ENCODE data around the genes COL9A3, TCFL5 and YTHDF1.

DNA sequence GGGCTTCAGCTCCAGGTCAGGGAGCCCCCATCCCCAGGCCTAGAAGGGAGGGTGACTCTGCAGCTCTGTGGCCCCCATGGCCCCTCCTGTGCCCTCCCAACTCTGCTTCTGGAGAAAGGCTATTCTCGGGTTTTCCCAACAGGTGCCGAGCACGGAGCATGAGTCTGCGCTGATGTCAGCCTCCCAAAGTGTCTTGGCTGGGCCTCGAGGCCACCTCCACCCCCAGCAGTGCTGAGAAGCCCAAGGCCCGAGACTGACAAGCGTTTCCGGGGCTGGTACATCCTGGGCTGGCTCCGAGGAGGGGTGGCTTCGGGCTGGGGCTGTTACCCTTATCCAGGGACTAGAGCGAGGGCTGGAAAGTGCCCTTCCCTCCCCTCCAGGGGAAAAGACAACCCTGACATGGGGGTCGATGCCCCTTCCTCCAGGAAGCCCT, 60.2 kb upstream of the GATA5 start:
- PRO-cap: no peak

GRCh38 chr20:62554245-62555216, 78.7 kb upstream of the GATA5 start:
- PRO-cap: no peak

DNA sequence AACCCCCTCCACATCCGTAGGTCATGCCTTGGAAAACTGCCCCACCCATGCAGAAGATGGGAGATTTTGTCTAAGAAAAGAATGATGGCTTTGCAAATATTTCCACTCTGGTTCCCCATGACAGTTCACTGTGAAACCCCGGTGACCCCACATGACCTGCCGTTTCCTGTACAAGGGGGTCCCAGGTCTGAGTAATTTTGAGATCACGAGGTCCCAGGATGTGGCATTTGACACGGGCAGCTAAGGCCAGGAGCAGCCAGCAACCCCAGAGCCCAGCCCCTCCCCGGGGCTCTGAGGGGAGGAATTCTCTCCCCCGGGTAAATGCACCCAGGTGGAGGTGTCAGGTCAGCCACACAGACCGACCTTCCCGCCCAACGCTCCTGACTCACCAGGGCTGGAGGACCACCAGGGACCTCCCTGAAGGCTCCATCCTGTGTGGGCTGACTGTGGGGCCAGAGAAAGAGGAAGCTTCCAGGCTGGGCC, 23.7 kb upstream of the SLCO4A1 start:
- PRO-cap: no peak

GRCh38 chr20:62638477-62639326, 3.6 kb upstream of the SLCO4A1 start:
- PRO-cap: no peak

DNA sequence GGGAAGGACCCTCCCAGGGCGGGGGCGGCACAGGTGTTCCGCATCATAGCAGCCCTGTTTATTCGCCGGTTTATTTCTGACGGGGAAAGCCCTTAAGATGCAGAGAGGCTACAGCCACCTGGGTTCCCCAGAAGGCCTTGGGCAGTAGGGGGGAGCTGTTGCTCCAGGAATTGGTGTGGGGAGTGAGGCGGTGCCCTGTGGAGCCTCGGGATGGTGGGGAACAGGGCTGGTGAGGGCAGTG, 13.0 kb downstream of the SLCO4A1 start:
- PRO-cap: no peak

- PRO-cap: no peak
Measured at GRCh38 chr20:62768400-62769017, 27.8 kb upstream of the MRGBP start.

- PRO-cap: no peak
Measured at GRCh38 chr20:62816892-62817922, at the start of gene COL9A3. TSS of gene COL9A3 (plus strand) at chr20:62817050.

GRCh38 chr20:62823548-62824198, 6.8 kb downstream of the COL9A3 start:
- PRO-cap: no peak

DNA sequence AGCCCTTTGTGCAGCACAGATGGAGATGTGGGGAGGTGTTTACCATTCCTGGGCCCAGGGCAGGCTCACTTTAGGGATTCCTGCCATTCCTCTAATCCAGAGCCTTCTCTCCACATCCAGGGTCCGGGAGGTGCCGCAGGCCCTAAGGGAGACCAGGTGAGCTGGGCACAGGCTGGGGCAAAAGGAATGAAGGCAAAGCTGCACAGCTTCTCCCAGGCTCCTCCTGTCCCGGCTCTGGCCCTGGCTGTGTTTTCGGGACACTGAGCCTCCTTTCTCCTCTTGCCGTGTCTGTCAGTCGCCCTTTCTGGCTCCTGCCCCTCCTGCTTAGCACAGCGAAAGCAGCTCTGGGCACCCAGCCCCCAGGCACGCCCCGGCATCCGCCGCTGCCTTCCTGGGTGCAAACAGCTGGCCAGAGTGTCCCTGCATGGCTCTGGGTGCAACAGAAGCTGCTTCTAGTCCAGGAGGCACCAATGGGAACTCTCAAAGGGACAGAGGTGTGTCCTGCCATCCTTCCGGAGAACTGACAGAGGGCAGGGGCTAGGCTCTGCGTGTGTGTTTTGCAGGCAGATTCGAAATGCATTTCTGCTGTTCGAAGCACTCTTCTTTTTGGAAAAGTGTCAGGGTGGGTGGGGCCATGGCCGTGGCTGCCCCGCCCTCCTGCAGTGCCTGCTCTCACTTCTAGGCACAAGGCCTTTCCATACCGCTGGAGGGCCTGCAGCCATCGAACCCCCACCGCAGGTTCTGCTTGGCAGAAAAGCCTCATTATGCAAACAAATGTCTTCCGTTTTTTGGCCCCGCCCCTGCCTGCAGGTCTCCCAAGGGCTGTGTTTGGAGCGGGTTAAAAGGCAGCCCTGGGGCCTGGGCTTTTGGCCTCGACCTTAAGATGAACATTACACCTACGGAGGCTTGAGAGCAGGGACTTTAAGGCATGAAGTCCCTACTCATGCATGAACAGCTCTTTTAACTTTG, 15.5 kb downstream of the COL9A3 start:
- PRO-cap: bidirectional peak, plus-strand start at position 412 of the sequence, minus-strand start at position 310 of the sequence; bidirectional peak, plus-strand start outside the sequence, minus-strand start at position 578 of the sequence

GRCh38 chr20:62860931-62861902, at the start of gene TCFL5:
TSS of gene TCFL5 (minus strand) at chr20:62861822.
- PRO-cap: bidirectional peak, plus-strand start at chr20:62861461, minus-strand start at chr20:62861303; bidirectional peak, plus-strand start at chr20:62862185, minus-strand start at chr20:62861774

- PRO-cap: no peak
Measured at GRCh38 chr20:62875404-62876027, 13.9 kb upstream of the TCFL5 start.

- PRO-cap: no peak
Measured at GRCh38 chr20:62884025-62884299, 22.3 kb upstream of the TCFL5 start.

DNA sequence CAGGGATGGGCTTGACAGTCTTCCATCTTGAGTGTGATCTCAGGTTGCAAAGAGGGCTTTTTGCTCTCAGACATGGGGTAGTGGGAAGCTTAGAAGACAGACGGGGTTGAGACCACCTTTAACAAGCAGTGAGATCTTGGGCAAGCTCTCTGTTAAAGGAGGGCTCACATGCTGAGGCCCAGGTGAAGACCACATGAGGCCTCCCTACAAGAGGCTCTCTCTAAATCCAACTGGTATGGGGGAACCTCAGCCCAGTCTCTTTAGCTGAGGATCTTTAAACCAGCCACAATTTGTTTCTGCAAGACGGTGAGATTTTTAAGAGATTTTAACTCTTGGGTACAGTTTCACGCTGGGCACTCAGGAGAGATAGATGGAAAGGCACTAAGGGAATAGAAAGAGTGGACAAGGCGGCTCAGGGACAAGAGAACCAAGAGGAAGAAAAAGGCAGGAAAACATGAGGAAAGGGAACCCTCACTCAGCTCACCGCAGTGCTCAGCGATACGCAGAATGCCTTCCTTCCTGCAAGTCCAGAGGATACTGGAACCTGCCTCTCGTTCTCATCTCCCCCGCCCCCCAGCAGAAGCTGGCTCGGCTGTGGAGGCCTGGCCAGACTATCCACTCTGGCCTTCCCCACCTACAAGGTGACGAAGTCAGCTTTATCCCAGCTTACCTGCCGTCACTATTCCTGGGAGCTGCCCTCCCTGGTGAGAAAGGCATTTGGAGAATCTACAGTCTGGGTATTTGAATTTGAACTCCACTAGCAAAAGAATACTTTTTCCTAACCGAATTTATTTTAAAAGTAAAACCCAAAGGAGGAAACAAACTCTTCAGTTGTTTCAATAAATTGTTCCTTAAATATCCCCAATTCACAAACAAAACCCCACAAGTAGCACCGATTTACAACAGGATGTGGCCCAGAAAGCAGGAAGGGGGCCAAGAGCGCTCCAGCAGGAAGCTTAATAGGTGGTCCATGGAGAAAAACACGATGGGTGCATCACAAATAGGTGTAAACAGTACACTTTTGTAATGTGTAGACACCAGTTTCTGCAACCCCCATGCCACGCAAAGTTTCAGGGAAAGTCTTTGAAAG, 1.9 kb upstream of the DIDO1 start:
- PRO-cap: no peak

- PRO-cap: no peak
Measured at GRCh38 chr20:62967863-62968591, 15.5 kb downstream of the SLC17A9 start.

DNA sequence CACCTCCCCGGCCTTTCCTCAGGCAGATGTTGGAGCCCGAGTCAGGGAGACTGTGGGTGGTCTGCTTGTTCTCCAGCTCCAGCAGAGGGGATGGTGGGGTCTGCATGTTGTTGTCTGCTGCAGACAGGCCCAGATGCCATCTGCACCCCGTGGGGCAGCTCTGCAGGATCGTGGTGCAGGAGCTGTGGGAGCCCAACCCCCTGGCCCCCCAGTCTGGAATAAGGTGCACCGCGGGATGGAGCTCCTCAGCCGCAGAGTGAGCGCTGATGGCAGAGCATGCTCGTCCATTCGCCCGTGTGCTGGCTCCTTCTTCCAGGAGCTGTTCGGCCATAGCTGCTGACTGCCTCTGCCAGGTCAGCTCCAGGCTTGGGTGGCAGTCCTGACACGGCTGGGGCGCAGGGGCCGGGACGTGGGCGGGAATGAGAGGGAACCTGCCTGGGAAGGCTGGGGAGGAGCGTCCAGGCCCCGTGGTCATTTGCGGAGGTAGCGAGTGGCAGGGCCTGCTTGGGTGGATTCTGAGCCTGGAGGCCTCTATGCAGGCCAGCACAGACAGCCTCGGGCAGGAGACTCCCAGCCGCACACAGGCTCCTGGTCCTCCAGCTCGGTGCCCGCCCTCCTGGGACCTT, 18.1 kb downstream of the SLC17A9 start:
- PRO-cap: no peak

DNA sequence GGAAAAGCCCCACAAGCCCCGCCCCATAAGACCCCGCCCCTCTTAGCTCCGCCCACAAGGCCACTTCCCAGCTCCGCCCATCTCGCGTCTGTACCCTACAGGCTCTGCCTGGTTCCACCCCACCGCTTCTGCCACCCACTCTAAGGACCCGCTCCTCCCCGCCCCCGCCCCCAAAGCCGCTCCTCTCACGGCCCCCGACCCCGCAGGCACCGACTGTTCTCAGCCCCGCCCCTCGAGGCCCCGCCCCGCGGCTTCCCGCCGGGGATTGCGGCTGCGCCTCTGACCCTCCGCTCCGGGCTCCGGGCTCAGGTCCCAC, 65.0 kb upstream of the BHLHE23 start:
- PRO-cap: no peak

DNA sequence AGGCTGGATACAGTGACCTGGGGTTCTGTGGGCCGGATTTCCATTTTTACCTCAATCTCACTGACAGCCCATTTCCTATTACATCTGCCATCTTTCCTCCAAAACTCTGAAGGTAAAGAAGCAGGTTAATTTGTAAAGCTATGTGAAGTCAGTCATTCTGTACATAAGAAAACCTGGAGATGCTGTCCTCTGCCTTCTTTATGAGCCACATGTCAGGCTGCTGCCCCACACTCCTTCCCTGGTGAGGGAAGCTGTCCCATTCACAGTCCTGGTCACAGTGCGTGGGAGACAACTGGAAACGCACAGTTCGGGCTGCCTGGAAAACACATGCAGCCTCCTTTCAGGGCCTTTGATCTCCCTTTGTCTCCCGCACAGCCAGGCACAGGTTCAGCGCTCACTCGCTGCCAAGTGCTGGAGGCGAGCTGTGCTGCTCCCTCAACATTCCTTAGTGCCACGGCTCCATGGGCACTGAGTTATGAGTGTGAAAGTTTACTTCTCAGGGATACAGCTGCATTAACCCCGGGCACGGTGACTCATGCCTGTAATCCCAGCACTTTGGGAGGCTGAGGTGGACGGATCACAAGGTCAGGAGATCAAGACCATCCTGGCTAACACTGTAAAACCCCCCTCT, 9.1 kb downstream of the YTHDF1 start:
- PRO-cap: no peak

- PRO-cap: bidirectional peak, plus-strand start at chr20:63216338, minus-strand start at chr20:63216165
Measured at GRCh38 chr20:63215851-63216546, at the start of gene YTHDF1. TSS of gene YTHDF1 (minus strand) at chr20:63216131.

- PRO-cap: no peak
Measured at GRCh38 chr20:63232313-63233058, 3.2 kb upstream of the BIRC7 start.

DNA sequence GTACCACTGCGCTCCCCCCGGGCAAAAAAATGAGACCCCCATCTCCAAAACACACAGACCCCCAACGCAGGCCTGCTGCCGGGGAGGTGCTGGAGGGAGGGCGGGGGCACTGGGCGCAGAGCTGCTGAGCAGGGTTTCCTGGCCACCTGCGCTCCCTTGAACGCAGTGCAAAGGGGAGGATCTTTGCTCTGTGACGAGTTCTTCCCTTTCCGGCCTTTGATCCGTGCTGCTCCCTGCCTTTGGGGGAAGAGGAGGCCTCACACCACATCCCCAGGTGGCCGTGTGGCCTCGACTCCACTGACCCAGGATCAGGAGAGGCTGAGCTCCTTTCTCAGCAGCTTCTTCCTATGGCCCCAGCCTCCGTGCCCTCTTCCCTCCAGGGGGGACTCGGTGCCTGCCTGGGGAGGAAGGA, 8.9 kb upstream of the COL20A1 start:
- PRO-cap: bidirectional peak, plus-strand start at position 265 of the sequence, minus-strand start outside the sequence